ENCODE results near the gene AKAP5.

DNA sequence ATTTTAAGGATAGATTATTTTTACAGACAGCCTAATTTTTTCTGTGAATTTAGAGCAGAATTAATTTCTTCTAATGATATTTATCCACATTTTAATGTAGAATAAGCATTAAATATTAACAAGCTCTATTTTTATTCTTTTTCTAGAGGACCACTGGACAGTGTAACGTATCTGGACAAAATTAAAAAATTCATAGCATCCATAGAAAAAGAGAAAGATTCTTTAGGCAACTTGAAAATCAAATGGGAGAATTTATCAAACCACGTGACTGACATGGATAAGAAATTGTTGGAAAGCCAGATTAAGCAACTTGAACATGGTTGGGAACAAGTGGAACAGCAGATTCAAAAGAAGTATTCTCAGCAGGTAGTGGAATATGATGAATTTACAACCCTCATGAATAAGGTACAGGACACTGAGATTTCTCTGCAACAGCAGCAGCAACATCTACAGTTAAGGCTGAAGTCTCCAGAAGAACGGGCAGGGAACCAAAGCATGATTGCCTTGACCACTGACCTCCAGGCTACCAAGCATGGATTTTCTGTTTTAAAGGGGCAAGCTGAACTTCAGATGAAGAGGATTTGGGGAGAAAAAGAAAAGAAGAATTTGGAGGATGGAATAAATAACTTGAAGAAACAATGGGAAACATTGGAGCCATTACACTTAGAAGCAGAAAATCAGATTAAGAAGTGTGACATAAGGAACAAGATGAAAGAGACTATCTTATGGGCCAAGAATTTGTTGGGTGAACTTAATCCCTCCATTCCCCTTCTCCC is 198.8 kb downstream of the SYNE2 start:
- PRO-cap, result no peak

DNA sequence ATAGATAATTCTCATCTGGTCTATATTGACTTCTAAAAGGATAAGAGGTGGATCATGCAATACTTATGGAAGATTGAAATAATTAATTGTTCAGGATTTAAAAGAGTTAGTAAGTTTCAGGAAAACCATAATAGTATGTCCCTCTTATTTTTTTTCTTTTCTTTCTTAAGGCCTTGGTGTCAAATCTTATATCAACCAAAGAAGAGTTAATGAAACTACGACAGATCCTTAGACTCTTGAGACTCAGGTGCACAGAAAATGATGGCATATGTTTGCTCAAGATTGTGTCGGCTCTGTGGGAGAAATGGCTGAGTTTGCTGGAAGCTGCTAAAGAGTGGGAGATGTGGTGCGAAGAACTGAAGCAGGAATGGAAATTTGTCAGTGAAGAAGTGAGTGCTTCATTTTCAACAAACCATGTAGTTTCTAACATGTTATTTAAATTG is 212.5 kb downstream of the SYNE2 start:
- PRO-cap, result no peak

DNA sequence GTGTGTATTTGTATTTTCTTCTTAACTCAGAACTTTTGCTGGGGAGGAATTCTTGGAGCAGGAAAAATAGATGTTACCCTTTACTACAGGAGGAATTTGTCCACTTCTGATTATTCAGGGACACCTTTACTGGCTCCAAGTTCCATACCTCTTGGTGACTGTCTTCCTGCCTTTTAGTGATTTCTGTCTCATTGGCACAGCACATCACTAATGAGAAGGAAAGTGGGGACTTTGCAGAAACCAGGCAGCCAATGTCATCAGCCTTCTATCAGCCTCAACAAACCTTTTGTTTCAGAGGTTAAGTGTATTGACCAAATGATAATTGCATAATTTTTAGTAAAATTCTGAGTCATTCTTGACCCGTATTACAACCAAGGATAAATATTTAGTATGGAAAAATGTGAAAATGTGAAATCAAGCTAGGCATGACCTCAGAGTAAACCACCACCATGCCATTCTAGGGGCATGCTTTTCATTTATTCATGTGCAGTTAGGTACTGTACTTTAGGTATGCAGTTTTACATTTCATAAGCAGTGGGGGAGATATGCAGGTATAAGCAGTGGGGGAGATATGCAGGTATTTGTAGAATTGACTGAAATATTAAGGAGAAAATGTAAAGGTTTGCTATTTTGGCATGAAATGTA is 184.5 kb downstream of the ESR2 start:
- PRO-cap, result no peak

GRCh38 chr14:64338862-64339243 is 44.7 kb upstream of the ESR2 start:
- PRO-cap, result bidirectional peak, plus-strand start at chr14:64339003, minus-strand start at chr14:64338648

- PRO-cap, result bidirectional peak, plus-strand start at chr14:64465482, minus-strand start at chr14:64465352
Measured at GRCh38 chr14:64464583-64465646, at the start of gene AKAP5. TSS of gene AKAP5 (plus strand) at chr14:64465499.

DNA sequence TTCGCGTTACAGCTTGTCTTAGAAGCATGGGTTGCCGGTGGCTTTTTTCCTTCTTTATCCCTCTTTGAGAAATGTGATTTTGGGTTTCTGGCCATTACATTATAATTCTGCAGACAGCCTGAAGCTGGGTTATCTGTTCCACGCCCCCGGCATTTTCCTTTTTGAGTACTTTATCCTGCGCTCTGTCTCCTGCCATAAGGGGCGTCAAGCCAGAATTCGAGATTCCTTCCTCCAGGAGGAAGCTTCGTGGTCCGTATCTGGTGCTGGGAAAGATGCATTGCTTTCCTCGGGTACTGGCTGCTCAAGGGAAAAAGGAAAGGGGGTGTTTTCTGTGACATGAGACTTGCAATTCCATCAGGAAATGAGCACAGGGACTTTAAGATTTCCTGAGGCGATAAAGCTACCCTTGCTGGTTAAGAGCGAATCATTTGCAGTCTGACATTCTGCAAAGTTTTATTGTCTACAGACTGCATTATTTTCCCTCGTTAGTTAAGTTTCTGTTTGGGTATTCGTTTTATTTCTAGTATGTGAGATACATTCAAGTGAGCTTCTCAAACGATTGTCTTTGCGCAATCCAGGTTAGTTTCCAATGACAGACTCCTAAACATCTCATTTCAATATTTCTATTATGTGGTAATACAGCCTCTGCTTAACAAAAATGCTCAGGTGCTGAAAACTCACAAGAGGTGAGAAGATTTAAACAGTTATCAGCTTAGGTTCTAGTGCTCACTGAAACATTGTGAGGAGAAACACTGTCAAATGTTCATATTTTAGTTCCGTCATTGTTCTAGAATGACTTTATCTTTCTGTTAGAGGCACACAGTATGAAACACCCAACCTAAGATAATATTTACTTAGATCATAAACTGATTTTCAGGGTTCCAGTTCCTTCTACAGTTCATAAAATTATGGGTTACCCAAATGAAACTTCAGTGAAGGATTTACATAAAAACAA is 797 bp downstream of the AKAP5 start:
- PRO-cap, result no peak

DNA sequence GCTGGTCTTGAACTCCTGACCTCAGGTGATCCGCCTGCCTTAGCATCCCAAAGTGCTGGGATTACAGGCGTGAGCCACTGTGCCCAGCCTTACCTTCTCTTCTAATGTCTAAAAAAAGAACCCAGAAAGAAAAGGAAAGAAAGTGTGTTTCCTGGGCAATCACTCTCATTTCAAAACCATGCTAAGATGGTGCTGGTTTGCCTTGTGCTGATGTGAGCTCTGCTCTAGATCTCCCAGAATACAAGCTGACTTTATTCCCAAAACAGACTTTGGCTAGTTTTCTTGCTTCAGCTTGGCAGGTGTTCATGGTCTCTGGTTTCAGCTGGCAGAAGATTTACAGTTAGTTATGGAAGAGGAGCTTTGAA is 34.3 kb downstream of the PPP1R36 start:
- PRO-cap, result no peak

DNA sequence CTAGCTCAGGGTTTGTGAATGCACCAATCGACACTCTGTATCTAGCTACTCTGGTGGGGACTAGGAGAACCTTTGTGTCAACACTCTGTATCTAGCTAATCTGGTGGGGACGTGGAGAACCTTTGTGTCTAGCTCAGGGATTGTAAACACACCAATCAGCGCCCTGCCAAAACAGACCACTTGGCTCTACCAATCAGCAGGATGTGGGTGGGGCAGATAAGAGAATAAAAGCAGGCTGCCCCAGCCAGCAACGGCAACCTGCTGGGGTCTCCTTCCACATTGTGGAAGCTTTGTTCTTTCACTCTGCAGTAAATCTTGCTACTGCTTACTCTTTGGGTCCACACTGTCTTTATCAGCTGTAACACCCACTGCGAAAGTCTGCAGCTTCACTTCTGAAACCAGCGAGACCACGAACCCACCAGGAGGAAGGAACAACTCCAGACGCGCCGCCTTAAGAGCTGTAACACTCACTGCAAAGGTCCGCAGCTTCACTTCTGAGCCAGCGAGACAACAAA is 45.5 kb upstream of the PLEKHG3 start:
- PRO-cap, result no peak

GRCh38 chr14:64763541-64764081 is 59.4 kb downstream of the PLEKHG3 start:
- PRO-cap, result no peak

GRCh38 chr14:64855530-64856164 is 24.1 kb downstream of the SPTB start:
- PRO-cap, result no peak

DNA sequence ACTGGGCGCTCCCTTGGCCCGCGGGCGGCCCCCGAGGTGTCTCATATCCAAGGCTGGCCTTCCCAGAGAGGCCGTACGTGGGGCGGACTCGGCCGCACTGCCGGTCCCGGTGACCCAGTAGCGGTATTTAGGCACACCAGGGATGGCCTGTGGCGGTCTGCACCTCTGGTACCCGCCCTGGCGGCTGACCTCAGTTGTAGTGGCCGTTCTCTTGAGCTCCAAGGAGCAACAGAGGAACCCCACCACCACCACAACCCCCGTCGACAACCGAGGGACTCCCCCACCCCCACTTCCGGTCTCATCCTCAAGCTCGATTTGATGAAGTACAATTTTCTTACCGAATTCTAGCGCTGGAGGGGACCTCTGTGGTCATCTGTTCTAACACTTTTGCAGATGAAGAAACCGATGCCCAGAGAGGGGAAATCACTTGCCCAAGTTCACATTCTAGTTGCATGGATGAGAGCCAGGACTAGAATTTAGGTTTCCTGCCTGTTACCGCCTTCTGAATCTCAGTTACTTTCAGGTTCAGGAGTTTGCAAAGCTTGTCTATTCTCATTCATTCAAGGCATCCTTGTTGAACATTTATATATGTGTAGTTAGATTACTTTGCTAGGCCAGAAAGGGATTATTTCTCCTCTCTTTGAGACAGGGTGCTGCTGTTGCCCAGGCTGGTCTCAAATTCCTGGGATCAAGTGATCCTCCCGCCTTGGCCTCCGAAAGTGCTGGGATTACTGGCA is 455 bp downstream of the CHURC1 start:
- PRO-cap, result bidirectional peak, plus-strand start at position 340 of the sequence, minus-strand start at position 230 of the sequence

GRCh38 chr14:64919591-64919937 is 5.3 kb downstream of the CHURC1 start:
- PRO-cap, result no peak

DNA sequence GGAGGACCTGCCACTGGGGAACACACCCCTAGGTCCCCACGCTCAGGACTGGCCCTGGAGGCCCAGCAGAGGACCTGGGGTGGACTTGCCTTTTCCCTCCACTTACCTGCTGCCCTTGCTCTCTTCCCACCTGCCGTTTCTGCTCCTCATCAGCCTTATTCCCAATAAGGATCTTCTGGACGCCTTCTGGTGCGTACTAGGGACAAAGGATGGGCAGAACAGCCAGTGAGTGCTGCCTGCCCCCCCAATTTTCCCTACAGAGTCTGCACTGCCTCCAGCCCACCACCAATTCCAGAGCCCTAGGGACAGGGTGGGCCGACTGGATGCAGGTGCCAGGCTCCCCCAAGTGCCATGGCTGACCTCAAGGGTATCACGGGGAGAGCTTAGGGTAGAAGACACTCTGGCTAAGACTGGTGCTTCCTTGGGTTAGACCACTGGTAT is 7.7 kb upstream of the GPX2 start:
- PRO-cap, result no peak

DNA sequence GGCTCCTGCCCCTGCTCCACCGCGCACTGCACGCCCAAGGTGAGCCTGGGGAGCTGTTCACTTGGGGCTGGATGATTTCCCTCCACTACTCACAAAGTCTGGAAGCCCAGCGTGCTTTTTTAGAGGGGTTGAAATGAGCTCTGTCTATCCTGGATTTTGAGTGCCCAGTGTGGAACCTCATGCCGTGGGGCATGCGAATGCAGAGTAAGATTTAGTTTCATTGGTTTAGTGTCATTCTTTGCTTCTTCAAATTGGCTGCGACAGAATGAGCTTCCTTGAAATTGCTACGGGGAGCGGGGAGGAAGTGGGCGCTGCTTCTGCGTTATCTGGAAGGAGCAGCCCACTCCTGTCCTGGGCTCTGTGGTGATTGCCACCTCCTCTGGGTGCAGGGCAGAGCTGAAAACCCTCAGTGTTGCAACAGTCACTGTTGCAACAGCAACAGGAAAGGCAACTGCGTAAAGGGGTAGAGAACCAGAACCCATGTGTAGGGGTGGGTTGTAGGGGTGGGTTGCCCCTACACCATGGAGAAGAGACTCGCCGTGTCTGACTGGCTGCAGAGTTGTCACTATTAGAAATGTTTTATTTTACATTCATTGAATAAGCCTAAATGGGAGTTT is 57.8 kb downstream of the MAX start:
- PRO-cap, result no peak

DNA sequence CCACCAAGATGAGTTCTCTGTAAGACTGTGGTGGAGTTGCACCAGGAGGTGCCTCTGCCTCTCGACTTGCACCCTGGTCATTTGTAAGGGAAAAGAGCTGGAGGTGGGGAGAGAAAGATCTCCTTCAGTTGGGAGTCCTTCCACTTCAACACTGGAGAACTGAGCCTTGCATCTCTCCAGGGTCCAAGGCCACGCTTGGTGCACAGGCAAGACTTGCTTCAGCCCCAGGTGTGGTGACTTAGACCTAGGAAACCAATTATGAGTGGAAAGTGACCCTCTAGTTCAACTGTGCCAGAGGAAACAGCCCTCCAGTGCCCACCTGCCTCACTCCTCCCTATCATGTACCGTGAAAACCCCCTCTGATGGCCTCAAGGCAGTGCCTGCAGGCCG is 40.6 kb downstream of the MAX start:
- PRO-cap, result no peak

- PRO-cap, result no peak
Measured at GRCh38 chr14:65072957-65073529, 29.3 kb downstream of the MAX start.

DNA sequence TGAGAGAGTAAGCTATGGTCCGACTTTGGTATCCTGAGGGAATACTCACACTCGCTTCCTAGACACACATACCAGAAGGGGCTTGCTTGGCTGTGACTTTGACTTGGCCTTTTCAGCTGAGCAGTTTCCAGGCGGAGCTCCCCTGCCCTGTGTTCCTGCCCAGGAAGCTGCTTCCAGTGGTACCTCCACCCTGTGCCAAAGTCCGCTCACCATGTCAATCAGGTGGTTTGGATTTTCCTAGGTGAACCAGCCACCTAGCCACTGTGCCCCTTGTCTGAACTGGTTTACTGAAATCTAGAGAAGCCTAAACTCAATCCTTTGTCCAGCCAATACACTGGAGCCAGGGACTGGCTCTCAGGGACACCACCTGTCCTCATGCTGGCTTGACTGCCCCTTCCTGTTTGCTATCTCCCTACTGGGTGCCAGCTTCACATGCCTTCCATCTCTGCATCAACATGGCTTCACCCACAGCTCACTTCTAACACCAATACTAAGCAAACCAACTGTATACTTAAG is 28.6 kb downstream of the MAX start:
- PRO-cap, result no peak

DNA sequence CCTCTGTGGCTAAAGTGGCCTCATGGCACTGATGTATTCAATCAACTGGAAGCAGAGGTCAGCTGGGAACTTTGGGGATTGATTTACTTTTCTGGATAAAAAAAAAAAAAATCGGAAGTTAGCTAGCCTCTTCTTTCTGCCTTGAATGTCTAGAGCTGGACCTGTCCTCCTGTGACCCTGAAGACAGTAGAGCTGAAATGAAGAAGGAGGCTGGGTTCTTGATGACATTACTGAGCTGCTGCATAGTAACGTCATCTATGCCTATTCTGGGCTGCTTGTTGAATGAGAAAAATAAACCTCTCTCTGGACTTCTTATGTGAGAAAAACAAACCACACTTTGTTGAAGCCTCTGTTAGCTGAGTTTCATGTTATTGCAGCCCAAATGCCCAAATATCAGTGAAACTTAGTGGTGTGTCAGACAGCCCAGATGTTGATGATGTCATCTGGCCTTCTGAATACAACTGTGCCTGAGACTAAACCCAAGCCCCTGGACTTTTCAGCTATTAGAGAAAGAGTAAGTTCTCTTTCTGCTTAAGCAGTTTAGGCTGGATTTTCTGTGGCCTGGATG is 67.0 kb upstream of the MAX start:
- PRO-cap, result no peak

- PRO-cap, result no peak
Measured at GRCh38 chr14:65301636-65302437, 110.7 kb upstream of the FUT8 start.

- PRO-cap, result bidirectional peak, plus-strand start at chr14:65411909, minus-strand start at chr14:65411737; bidirectional peak, plus-strand start at chr14:65412072, minus-strand start at chr14:65412029
Measured at GRCh38 chr14:65411531-65412139, 895 bp upstream of the FUT8 start.